Measurements from ENCODE around the genes CD300E, CD300LF and KCTD2.

DNA sequence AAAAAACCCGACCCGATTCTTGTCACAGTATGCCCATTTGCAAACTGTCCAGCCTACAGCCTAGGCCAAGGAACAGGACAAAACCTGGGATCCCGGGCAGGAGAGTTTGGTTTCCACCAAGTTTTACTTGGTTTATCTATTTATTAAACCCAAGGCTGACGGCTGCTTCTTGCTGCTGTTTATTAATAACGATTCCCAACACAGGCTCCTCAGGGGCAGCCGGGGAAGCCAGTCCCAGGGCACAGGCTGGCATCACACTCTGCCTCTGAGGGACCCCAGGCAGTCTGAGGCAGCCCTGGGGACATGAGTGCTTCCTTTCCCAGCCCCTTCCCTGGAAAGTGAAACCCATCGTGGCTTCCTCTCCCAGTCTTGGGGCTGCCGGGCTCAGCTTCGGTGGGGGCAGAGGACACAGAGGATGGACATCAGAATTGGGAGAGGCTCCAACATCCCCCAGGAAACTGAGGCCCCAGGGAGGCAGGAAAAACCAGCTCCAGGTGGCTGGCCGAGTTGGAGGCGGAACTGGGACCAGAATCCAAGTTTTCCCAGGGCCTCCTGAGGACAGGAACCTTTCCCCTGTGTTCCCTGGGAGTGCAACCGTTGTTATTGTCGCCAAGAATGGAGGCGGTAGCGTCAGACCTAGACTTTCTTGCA lies 984 bp upstream of the KIF19 start:
- PRO-cap, 2 experiments, result peak in 1 of 2 experiments; most common plus-strand start position 366 of the sequence (in 1)

DNA sequence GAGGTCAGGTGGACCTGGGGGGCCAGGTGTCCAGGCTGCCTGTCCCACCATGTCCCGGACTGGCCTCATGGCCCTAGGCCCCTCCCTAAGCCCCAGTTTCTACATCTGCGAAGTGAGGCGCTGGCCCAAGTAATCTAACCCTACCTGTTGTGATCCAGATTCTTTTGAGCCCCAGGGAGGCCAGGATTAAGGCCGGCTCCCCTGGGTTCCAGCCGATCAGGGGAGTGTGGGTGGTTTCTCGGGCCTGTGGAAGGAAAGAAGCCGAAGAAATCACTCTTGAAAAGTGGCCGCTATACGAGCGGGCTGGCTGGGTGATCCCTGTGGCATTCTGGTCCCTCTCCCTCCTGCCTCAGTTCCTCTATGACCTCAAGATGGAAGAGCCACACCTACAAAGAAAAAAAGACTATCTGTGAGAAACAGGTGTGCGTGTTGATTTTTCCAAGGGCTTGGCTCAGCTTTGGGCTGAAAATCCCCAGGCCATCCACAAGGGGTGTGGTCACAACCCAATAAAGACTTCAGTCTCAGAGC lies 20.1 kb downstream of the GPR142 start:
- PRO-cap, 2 experiments, result no peak in any of the 2 experiments

GRCh38 chr17:74429524-74430060 lies 2.3 kb upstream of the GPRC5C start:
- PRO-cap, 2 experiments, result peak in 1 of 2 experiments; most common plus-strand start chr17:74429991 (in 1); most common minus-strand start chr17:74429888 (in 1)

- PRO-cap, 2 experiments, result peak in 1 of 2 experiments; most common plus-strand start chr17:74452558 (in 1)
Observed at GRCh38 chr17:74452171-74452905, 14.1 kb upstream of the CD300A start.

- PRO-cap, 2 experiments, result no peak in any of the 2 experiments
Observed at GRCh38 chr17:74521684-74522241, 9.5 kb downstream of the CD300LB start.

GRCh38 chr17:74528361-74529112 lies 2.7 kb downstream of the CD300LB start:
- PRO-cap, 2 experiments, result no peak in any of the 2 experiments

GRCh38 chr17:74532057-74532766 lies 937 bp upstream of the CD300LB start:
- PRO-cap, 2 experiments, result peak in 1 of 2 experiments; most common plus-strand start chr17:74532442 (in 1); most common minus-strand start chr17:74532264 (in 1)

DNA sequence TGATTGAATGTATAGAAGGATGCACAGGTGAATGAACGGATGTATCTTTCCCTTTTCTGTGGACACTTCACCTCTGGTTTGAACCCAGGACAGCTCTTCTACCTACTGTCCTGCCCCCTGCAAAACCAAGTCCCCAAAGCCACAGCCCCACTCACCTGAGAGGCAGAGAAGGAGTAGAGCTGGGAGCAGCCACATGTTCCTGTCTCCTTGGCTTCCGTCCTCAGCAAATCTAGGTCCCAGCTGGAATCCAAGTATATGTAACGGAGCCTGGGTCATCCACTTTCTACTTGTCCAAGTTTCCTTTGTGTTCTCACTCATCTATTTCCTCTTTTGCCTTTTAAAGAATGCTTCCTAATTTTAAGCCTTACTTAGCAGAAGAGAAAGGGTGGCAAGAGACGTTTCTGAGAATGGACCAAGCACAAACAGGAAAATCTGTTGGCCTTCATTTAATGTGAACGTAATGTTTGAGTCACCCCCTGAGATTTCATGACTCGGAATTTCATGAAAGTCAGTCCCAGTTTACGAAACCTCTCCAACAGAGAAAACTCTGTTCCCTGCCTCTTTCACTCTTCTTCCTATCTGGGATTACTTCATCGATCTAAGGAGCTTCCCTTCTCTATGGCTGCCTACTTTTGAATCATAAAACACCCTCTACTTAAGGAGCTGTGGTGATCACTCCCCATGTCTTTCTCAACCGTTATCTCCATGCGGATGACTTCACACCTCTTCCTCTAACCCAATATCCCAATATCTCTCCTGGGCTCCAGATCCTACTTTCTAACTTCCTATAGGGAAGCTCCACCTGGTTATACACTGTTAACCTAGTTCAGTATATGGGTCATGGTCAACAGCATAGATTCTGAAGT lies at the start of gene CD300E:
Gene CD300E (minus strand): TSS at position 312 of the 866 bp plus-strand sequence.
- PRO-cap, 2 experiments, result no peak in any of the 2 experiments

- PRO-cap, 2 experiments, result no peak in any of the 2 experiments
Observed at GRCh38 chr17:74712842-74713146, at the start of gene CD300LF. TSS of gene CD300LF (minus strand) at chr17:74712923.

DNA sequence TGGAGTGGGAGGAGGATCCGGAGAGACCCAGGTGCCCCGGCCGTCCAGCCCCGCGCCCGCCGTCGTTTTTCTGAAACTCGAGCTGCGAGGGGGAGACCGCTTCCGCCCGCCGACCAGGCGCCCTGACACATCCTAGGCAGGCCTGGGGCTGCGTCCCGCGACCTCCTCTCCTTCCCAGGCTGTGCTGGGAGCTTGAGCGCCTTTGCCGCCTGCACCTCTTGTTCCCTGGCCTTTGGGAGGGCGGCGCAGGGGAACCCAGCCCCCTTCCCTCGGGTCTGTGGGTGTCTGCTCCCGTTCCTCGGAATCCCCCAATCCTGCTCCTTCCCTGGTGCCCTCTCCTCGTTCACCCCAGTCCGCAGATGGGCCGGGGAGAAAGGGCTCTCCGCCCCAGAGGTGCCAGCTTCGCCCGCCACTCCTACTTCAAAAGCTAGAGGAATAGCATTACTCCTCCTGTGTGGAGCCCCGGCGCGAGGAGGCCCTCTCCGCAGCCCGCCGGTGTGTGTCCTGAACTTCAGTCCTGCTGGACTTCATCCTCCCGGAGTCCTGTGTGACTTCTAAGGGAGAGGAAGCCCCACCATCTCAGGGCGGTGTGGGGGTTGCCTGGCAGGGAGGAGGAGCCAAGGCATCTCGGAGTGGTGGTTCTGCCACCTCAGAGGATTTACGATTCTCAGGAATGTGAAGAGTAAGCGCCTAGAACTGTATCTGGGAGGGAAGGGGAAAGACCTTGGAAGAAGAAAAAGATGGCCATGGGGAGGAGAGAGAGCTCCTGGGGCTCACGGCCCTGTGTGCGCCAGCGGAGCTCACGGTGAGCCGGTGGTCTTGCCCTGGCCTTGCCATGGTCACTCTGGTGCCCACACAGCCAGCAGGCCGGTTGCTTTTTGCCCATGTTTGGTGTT lies 1.1 kb downstream of the NHERF1 start:
- PRO-cap, 2 experiments, result no peak in any of the 2 experiments

- PRO-cap, 2 experiments, result no peak in any of the 2 experiments
Observed at GRCh38 chr17:74761850-74762496, 13.5 kb downstream of the NHERF1 start.

GRCh38 chr17:74772618-74773270 lies 3.4 kb downstream of the NAT9 start:
- PRO-cap, 2 experiments, result no peak in any of the 2 experiments

DNA sequence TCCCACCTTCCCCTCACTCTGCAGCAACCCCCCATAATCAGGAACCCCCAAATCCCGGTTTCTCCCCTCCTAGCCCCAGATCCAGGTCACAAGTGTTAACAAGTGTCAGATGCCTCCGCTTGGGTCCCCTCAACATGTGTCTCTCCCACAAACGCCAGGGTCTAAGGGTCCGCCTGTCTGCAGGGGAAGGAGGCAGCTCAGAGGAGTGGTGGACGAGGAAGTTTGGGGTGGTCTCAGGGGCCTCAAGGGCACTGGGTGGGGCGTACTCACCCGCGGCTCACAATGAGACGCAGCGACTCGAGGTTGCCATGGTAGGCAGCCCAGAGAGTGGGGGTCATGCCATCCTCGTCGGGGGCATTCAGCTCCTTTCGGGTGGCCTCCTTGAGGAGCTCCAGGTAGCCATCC lies 413 bp downstream of the USH1G start:
- PRO-cap, 2 experiments, result no peak in any of the 2 experiments

- PRO-cap, 2 experiments, result no peak in any of the 2 experiments
Observed at GRCh38 chr17:74924465-74924777, 348 bp downstream of the OTOP2 start.

DNA sequence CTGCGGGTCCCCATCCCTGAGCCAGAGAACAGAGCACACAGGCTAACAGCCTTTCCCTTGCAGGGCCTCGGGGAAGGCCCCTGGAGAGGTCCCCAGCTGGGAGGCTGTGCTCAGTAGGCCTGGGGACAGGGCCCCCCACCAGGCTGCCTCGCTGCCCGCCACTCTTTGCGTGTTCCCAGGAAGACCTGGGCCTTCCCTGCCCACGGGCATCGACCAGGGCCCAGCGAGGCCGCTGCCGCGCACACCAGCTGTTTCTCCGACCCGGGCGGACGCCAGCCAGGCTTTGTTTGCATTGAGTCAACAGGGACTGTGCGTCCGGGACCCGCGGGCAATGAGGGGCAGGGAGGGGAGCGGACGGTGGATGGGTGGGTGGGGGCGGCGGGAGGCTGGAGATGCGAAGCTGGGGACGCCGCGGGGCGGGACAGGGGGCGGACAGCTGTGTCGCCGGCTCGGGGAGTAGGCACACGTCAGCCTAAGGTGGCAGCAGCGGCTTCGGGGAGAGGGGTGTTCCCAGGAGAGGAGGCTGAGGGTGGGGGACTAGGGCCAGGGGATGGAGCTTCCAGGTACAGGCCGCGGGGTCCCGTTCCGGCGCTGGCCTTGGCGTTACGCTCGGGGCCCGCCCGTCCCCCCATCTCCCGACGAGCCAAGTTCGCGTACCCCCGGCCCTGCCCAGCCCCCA lies 550 bp downstream of the HID1 start:
- PRO-cap, 2 experiments, result no peak in any of the 2 experiments

DNA sequence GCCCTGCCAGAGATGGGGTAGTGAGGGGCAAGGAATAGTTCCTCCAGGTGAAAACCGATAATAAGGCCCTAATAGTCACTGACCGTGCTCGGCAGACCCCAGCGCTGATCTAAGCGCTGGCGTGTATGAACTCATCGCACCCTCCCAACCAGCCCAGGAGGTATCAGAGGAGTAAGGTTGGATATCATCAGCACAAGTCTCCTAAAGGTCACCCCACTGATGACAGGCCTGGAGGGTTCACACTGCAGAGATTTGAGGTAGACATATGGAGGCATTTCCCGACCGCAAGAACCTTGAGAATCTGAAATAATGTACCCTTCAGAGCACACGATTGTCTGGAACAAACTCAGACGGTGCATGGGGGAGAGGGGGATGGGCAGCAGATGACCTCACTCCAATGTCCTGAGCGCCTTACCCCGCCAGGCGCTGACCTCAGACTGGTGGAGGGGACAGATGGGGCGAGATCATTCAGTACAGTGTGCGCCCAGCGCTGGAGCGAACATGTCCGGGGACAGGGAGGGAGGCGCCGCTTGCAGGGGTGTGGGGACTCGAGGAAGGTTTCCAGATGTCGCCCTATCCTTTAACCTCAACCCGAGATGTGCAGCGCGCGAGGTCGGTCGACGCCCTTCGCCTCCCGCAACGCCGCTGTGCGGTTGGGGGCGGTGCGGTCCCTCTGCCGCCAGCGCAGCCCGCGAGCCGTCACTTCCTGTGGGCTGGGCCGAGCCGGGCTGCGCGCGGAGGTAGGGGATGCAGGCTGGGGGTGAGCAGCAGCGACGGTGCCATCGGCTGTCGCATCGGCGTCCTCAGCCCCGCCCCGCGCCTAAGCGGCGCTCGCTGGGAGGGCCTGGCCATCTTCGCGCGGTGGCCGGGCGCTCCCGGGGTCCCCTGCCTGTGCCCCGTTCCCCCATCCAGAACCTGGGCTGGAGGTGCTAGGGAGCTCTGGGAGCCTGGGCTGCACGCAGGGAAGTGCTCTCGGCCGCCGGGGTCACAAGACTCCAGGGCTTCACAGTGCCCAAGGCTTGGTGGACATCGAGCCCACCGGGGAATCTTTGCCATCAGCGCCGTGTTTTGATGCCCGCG lies 5.4 kb upstream of the CDR2L start:
- PRO-cap, 2 experiments, result peak in 2 of 2 experiments; most common plus-strand start position 435 of the sequence (in 2); most common minus-strand start position 337 of the sequence (in 1)

GRCh38 chr17:74982740-74983155 lies 4.7 kb upstream of the CDR2L start:
- PRO-cap, 2 experiments, result no peak in any of the 2 experiments

DNA sequence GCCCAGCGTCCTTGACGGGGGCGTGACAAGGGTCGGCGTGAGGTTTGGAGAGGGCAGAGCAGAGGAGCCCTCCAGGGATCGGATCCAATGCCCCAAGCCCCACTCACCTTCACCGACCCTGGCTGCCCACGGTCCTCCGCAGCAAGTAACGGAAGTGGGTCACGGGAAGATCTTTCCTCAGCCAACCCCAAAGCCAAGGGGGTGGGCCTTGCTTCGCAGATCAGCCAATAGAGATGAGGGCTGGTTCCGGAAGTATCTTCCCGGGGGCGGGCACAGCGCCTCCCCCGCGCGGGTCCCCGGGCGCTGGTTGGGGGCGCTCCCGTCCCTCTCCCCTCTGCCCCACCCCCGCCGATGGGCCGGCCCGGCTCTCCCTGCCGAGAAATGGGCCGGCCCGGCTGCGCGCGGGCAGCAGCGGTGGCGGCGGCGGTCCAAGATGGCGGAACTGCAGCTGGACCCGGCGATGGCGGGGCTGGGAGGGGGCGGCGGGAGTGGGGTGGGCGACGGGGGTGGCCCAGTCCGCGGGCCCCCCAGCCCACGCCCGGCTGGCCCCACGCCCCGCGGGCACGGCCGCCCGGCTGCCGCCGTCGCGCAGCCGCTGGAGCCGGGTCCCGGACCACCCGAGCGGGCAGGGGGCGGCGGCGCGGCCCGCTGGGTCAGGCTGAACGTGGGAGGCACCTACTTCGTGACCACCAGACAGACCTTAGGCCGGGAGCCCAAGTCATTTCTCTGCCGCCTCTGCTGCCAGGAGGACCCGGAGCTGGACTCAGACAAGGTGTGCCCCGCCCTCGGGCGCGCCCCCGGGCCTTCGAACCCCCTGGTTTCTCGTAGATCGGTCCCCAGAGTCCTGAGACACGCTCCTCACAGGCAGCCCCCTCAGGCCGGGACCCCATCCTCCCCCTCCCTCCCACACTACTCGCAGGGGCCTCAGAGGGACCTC lies at the start of gene KCTD2:
Gene KCTD2 (plus strand): TSS at position 408 of the 937 bp plus-strand sequence.
- PRO-cap, 2 experiments, result peak in 2 of 2 experiments; most common plus-strand start position 408 of the sequence (in 2); most common minus-strand start position 147 of the sequence (in 2)

DNA sequence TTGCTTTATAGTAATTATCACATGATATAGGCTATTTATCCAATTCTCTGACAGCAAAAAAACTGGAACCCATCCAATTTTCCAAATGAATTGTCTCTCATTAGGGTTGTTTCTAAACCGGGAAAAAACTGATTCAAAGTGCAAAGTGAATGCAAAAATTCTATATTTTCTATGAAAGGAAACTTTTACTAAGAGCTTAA lies 5.5 kb upstream of the NT5C start:
- PRO-cap, 2 experiments, result peak in 1 of 2 experiments; most common minus-strand start position 128 of the sequence (in 1)

DNA sequence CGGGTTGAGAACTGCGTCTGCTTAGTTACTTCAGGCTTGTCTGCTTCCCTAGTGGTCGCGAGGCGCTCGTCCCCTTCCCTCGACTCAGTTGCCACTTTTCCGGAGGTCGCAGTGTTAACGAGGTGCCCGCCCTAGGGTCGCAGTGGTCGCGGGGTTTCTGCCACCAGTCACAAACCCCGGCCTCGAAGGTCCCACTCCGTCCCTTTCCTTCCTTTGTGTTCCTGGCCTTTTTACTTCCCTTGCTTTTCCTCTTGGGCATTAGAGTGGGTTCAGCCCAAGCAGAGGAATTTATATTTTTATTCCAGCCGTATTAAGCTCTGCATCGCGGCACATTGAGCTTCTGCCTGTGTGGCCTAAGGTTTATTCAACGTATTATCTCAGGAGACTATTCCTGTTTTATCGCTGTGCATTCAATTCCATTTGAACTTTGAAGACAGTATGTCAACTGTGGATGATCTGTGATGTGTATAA lies 385 bp downstream of the NUP85 start:
- PRO-cap, 2 experiments, result no peak in any of the 2 experiments